Skin of body (tissue), 2 donors: ENCODE measurements around the genes DPM3, RUSC1, GON4L and RXFP4.

DNA sequence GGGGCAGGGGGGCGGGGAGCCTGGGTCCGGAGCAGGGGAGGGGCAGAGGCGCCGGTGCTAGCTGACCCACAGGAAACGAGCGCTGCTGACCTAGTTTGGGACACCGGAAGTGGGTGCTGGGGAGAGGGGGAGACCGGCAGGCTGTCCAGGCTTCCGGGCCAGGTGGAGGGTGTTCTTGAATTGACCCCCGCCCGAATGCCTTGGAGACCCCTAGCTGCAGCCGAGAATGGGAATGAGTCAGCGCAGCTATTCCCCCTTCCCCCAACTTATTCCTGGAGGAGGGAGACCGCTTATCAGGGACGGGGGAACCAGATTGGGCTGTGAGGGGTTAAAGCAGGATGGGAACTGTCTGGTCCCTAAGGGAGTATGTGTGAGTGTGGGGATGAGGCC lies 1.5 kb downstream of the ZBTB7B start:
- RAMPAGE, long total RNA, result no peak

DNA sequence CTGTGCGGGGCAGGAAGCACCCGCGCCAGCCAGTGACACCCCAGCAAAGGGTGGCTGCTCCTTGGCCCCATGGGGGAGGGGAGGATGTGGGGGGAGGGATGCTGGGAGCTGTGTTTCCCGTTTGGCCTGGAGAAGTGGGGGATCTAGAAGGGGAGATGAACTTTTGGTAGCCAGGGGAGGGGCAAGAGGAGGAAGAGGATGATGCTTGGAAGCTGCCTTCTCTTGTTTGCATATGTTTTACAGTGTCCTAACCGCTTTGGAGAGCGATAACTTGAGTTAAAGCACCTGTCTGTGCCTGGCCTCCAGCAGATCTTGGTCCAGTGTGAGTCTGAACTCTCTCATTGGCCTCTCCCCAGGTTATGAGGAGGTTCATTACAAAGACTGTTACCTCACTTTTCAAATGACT lies 11.2 kb downstream of the ZBTB7B start:
- RAMPAGE, long total RNA, result no peak

GRCh38 chr1:155016953-155017902 lies 14.6 kb downstream of the ZBTB7B start:
- RAMPAGE, long total RNA, result no peak

- RAMPAGE, long total RNA, result no peak
Observed at GRCh38 chr1:155018744-155019340, 14.7 kb downstream of the DCST2 start.

DNA sequence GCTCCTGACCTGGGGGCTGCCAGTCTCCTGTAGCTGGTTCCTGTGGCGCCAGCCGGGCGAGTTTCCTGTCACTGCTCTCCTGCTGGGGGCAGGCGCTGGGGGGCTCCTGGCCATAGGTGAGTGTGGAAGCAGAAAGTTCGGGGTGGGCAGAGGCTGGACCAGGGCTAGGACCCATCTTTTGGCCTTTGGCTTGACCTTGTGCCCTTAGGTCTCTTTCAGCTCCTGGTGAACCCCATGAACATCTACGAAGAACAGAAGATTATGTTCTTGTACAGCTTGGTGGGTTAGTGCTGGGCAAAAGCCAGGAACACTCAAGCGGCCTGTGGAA lies 785 bp downstream of the DCST1 start:
- RAMPAGE, long total RNA, result no peak

- RAMPAGE, long total RNA, result no peak
Observed at GRCh38 chr1:155105580-155106296, 21.9 kb upstream of the EFNA1 start.

GRCh38 chr1:155134139-155134879 lies 1.3 kb upstream of the SLC50A1 start:
- RAMPAGE, long total RNA, result no peak

DNA sequence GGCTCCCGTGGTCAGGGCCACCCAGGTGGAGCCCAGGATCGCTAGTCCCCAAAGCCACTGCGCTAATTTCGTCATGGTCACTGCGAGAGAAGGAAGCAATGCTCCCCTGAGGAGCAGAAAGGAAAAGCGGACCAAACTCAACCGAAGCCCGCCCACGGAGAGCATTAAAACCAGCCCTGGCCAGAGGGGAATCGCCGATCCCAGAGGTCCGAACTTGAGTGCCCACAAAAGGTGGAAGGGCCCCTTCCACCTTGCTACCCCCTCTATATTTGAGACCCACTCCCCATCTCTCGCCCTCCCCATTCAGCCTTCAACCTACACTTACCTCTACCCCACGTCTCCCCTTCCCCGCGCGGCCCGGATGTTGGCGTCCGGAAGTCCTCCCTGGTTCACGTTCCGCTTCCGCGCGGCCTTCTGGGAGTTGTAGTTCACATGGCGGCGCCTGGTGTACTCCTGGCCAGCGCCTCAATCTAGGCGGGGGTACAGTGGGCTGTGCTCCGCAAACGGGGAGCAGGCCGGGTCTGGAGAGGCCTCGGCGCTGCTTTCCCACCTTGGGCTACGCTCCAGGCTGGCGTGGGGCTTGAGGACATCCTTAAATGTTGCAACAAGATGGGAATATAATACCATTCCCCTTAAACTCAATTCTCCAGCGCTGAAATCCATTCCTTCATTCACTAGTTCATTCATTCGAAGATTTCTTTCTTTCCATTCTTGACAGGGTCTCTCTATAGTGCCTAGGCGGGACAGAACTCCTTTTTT lies at the start of gene DPM3:
DPM3 (minus strand) TSS at position 366 of the 759 bp plus-strand sequence.
- RAMPAGE, long total RNA, result no peak

DNA sequence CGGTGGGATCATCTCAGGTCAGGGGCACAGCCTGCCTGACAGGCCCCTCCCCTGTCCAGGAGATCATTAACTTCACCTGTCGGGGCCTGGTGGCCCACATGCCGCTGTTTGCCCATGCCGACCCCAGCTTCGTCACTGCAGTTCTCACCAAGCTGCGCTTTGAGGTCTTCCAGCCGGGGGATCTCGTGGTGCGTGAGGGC lies 8.3 kb downstream of the HCN3 start:
- RAMPAGE, long total RNA, result no peak

DNA sequence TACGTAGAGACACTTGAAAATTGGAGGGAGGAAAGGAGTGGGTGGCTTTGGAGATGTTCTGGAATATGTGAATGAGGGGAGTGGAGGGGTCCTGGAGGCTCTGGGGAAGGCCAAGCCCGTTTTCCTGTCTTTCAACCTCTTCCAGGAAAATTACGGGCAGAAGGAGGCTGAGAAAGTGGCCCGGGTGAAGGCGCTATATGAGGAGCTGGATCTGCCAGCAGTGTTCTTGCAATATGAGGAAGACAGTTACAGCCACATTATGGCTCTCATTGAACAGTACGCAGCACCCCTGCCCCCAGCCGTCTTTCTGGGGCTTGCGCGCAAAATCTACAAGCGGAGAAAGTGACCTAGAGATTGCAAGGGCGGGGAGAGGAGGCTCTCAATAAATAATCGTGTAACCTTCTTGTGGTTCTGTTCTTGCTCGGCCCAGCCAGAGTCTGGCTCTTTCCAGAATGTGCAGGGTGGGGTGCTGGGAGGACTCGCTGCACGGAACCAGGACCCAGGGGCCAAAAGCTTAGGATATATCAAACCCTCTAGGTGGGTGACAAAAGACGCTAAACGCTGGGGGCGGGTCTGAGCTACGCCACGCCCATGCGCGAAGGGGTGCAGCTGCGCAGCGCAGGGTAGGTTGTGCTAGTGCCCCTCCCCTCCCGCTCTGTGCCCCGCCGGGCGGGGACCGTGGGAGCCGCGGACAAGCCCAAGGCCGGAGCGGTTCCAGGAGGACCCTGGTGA lies at the start of gene RUSC1:
RUSC1 (plus strand) TSS at position 631 of the 732 bp plus-strand sequence.
- RAMPAGE, long total RNA, result no peak

DNA sequence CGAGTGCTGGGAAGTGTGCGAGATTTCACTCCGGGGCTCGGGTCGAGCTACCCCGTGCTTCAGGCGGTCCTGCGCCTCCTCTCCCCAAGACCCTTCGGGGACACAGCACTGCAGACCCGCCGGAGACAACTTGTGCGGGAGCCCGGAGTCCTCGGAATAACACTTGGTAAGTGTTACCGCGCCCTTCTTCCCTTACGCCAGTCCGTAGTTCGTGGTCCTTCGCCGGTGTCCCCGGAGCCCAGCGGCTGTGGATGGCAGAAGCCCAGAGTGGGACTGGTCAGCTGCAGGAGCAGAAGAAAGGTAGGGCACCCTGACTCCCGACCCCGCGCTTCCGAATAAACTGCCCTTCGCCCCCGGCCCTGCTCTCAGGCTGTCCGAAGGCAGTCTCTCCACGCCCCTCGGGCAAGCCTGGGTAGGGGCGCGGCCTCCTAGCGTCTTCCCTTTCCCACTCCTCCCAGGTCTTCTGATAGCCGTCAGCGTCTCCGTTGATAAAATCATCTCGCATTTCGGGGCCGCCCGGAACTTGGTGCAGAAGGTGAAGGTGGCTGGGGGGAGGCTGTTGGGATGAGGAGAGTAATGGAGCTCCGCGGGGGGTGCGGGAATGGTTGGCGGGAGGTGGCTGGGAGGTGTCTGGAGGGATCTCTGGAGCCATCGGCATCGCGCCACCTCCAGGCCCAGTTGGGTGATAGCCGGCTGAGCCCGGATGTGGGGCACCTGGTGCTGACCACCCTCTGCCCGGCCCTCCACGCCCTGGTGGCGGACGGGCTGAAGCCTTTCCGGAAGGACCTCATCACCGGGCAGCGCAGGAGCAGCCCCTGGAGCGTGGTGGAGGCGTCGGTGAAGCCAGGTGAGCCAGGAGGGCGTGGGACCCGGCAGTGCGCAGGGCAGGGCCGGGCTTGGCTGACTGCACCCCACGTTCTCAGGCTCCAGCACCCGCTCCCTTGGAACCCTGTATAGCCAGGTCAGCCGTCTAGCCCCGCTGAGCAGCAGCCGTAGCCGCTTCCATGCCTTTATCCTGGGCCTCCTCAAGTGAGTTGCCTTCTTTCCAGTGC lies 4.3 kb downstream of the RUSC1 start:
- RAMPAGE, long total RNA, result no peak

DNA sequence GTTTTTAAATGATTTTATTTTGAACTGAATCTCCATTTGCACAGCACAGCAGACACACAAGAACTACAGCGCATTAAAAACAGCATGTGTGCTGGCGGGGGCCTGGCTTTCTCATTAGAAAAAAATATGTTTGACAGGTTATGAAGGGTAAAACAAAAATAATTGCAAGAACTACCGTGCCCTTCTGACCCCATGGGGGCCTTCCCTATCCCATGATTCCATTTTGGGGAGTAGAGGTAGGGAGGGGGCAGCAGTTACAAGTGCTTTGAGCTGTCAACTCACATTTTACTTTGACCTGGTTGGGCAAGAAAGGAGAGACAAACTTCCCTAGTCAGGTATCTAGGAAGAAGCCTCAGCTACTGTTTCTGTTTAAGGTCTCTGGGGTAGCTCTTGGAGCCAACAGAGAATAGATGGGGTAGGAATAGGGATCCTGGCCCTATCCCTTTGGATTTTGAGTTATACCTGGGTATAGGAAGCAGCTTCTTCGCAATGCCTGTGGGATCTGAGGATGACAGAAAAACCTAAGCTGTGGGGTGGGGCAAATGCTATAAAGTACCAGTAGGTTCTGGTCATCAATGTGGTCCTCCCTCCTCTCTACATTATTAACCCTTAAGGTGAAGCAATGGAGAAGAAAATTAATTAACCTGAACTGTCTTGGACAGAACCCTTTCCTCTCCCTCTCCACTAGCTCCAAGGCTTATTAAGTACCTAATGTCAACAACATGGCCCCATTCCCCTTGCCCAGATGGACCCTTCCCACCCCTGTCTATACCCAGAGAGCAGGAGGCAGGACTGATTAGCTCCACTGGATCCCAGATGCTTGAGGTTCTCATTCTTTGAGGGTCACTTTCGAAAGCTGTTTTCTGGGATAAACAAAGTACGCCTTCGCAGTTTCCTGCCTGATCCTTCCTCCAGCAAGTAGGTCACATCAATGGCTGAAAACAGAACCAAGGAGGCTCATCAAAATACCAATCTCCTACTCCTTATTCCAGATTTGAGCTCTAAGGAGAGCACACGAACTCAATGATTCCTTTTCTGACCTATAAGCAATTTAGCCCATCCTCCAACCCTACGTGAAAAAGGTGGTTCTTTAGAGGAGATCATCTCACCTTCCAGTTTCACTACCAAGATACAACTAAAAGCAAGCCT lies 16.5 kb downstream of the RUSC1 start:
- RAMPAGE, long total RNA, result no peak

- RAMPAGE, long total RNA, result no peak
Observed at GRCh38 chr1:155341854-155342355, 21.2 kb downstream of the RUSC1 start.

- RAMPAGE, long total RNA, result no peak
Observed at GRCh38 chr1:155433036-155433494, 112.4 kb downstream of the RUSC1 start.

- RAMPAGE, long total RNA, result no peak
Observed at GRCh38 chr1:155438151-155438998, 117.7 kb downstream of the RUSC1 start.

GRCh38 chr1:155678800-155679383 lies 9.7 kb downstream of the YY1AP1 start:
- RAMPAGE, long total RNA, result no peak

- RAMPAGE, long total RNA, result start-site peak on the minus strand at chr1:155857176-155857256, 173 and 62 reads in 2 replicates
Observed at GRCh38 chr1:155856726-155857944, at the start of gene GON4L. Gene GON4L (minus strand): TSS chr1:155857214.

- RAMPAGE, long total RNA, result no peak
Observed at GRCh38 chr1:155913023-155914357, 2.3 kb upstream of the RIT1 start.

GRCh38 chr1:155931329-155932021 lies 2.7 kb downstream of the KHDC4 start:
- RAMPAGE, long total RNA, result no peak

DNA sequence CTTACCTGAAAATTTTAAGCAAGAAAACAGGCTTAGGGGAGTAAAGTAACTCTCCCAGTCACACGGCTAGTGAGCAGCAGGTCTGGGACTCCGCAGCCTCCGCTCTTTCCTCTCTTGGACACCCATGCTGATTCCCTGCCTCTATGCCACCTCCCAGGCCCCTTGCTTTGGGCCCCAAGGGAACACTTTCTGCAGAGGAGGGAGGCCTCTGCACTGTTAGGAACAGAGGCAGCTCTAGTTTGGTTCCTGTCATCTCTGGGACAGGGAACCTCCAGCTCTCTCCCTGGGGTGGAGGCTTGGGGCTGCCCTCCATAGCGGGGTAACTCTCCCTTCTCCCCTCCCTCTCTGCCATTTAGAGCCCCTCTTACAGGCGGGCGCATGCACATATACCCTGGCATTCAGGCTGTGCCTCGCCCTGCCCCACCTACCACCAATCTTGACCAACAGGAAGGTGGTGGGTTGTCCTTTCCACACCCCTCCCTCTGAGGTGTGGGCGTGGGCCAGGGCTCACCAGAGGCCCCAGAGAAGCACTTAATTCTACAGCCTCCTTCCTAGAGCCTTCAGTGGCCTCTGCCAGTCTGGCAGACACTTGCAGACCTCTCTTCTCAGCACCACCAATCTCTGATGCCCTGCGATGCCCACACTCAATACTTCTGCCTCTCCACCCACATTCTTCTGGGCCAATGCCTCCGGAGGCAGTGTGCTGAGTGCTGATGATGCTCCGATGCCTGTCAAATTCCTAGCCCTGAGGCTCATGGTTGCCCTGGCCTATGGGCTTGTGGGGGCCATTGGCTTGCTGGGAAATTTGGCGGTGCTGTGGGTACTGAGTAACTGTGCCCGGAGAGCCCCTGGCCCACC lies at the start of gene RXFP4:
RXFP4 (plus strand) TSS at position 563 of the 858 bp plus-strand sequence.
- RAMPAGE, long total RNA, result no peak